NB4 (cell line): ENCODE measurements around the gene VSTM2A.

DNA sequence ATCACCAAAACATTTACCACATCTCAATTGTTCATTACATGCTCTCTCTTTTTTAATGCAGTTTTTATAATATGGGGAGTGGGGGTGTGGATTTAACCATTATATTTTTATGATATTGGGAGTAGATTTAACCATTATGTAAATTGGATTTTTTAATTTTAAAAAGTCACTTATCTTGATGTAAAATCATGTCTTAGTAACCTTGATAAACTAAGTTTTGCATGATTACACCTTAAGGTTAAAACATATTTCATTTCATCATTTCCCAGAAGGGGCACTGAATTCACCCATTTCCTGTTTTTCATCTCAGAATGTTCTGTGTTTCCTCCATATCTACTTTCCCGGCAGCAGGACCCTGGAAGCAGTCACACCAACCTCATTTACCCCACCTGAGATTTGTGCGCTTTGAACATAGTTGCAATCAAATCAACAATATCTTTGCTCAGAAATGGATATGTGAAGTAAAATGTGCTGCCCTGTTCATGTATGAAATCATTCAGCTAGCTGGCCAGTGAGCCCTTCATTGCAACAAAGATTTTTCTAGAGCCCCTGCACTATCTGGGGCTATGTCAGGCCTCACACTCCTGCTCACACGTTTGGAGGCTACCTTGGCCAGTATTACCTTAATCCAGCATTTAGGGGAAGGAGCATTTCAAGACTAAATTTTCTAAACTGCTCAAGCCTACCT is 46.7 kb downstream of the IKZF1 start:
- RRBS: no CpG with 5 or more reads among the region's 3 CpGs

DNA sequence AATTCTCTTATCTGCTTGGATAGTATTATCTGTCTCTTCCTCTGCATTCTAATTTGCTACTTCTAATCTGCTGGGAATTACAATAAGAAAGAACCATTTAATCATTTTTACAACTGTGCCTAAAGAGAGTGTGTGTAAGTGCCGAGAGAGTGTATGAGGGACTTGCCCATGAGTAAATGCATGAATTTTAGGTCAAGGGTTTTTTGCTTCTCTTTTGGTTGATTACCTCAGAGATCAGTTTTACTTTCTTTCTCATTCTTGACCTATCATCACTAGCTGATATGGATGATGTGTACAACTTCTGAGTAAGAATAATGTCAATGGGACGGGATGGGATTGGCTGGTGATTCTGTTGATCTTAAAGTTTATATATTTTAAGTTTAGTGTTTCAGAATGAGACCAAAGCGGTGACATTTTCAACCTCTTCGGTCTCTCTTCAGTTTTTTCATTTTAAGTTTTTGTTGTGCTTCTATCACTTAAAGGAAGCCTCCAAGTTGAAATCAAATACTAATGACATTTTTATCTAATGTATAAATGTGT is 47.8 kb downstream of the IKZF1 start:
- RRBS: no CpG with 5 or more reads among the region's 4 CpGs

DNA sequence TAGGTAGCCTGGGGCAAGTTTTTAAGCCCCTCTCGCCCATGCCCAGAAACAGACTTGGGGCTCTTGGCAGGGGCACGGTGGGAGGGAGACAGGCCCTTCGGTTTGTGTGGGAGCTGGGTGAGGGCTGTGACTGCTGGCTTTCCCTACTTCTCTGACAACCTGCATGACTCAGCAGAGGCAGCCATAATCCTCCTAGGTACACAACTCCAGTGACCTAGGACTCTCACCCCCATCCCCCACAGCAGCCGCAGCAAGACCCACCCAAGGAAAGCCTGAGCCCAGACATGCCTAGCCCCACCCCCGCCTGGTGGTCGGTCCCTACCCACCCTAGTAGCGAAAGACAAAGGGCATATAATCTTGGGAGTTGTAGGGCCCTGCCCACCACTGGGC is 51.6 kb downstream of the DDC start:
- RRBS: no CpG with 5 or more reads among the region's 7 CpGs

DNA sequence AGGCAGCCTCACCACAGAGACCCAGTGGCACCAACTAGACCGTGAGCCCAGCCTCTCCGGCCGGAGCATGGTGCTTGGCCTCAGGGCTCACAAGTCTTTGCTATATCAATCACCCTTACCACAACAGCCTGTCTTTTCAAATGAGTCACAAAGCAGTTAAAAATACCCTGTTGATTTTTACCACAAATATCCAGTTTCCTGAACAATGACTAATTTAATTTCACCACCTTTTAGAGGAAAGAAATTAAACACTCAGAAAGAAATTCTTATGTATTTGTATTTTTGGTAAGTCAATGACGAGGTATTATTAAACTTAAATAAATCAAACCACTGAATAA is 99.5 kb upstream of the DDC start:
- RRBS: no CpG with 5 or more reads among the region's 4 CpGs

DNA sequence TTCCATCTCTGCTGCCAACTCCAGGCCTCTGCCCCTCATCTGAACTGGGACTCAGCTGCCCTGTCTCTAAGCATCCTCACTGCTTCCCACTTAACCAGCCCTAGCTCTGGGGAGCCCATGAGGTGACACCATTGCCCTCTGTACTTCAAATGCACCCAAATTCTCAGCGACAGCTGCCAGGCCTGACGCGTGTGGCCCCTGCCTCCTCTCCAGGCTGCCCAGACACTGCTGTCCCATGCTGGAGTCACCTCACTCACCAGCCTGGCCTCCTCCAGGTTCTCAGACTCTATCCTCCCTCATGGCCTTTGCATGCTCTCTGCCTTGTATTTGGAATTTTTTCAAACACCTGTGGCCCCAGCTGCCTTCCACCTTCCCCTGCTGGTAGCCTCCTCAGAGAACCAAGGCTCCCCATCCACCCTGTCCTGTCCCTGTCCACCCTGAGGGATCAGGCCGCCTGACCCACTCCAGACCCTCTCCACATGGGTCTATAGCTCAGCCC is 18.9 kb downstream of the GRB10 start:
- RRBS: no CpG with 5 or more reads among the region's 4 CpGs

DNA sequence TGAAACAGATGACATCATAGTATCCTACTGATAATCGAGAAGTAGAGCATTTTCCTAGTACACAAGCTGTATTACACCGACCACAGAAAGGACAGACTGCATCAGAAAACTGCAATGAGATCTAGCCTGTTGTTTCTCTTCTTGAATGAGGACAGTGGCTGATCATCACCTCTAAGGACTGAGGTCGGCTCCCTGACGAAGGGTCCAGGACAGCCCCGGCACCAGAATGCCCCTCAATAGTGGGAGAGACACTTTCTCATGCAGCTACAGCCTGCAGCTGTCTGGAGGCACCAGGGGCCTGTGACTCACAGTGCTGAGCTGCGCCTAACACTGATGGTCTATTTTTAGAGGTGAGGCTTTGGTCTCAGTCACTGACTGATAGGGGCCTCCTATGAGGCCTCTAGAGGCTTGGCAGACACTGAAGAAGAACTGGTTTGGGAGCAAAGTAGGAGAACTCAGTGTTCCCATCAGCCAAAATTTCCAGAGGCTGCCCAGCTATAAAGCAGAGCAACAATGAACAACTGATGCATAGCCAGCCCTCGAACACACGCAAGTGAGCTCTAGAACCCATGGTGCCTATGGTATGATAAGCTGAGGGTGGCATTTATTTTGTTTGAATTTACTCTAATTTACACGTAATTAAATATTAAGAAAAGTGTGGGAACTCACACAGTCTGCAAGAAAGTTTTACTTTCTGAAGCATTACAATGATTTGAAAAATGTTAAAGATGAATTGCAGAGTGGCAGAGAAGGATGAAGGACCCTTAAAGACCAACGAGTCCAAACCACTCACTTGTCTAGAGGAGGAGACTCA is 130.0 kb downstream of the COBL start:
- RRBS: no CpG with 5 or more reads among the region's 10 CpGs

DNA sequence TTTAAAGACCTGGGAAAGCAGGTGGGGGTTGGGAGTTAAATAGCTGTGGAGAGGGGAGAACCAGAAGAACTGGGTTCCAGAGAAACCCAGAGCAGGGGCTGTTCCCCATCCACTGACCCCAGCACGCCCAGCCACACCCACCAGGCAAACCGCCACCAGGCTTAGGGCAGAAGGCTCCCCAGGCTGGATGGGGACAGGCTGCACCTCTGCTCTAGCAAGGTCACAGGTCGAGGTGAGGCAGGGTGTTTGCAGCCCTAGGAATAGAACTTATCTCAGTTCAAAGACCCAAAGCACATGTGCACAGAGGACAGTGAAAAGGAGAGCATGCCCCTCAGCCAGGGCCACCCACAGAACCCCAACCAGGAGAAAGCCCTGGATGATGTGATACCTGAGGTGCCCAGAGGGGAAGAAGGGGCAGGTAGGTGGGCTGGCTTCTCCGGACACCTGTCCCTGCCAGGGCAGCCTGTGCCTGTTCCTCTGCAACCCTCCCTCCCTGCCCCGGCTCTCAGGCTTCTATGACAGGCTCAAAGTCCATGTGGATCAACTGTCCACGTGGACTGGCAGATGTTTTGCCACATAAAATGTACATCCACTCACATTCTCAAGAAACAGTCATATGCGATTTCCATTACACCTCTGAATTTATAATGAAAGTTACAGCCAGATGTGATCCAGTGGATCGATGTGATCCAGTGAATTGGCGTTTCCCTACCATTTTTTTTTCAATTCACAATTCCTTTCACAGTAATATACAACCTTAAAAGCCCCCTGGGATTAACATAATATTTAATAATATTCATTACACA is 51.2 kb downstream of the COBL start:
- RRBS: 63% methylated on average over 2 of the region's 9 CpGs

DNA sequence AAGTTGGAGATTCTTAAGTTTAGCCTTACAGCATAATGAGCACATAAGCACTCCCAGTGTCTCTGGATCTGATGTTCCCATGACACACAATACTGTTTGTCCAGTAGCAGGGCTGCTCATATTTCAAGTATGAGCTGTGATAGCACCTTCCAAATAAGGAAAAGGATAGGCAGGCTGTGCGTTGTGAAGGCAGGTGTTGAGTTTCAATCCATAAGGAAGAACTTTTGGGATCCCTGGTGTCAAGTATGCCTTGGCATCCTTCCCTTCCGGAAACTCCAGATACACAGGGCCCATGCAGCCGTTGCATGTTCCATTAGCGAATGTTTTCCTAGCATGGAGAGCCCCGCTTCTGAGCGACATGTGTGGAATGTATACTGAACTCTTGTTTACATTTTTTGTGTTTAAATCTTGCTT is 33.6 kb upstream of the COBL start:
- RRBS: no CpG with 5 or more reads among the region's 6 CpGs

DNA sequence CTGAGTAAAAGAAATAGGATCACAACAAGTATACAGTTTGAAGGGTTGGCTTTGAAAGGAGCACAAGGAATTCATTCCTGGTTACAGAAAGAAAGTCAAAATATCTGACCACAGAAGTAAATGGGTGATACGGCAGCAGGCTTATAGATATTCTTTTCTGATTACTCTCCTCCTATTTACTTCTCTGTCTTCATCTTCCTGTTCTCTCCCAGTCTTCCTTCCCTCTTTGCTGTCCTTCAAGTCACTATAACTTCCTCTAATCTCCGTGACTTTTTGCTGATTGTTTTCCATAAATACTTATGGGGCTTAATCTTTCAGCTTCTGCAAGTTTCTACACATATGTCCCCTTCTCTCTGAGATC is 99.7 kb upstream of the POM121L12 start:
- RRBS: no CpG with 5 or more reads among the region's 2 CpGs

GRCh38 chr7:54541788-54542944 is at the start of gene VSTM2A:
Gene VSTM2A, plus strand, starts transcription at chr7:54542375.
- RRBS: 91% methylated on average over 18 of the region's 70 CpGs

GRCh38 chr7:54811374-54811631 is 52.3 kb upstream of the SEC61G start:
- RRBS: no CpG with 5 or more reads among the region's 2 CpGs

- RRBS: no CpG with 5 or more reads among the region's 9 CpGs
Observed at GRCh38 chr7:55024319-55025624, 6.0 kb downstream of the EGFR start.

GRCh38 chr7:55044149-55045132 is 25.6 kb downstream of the EGFR start:
- RRBS: no CpG with 5 or more reads among the region's 14 CpGs

GRCh38 chr7:55046175-55047284 is 27.7 kb downstream of the EGFR start:
- RRBS: 95% methylated on average over 2 of the region's 10 CpGs

DNA sequence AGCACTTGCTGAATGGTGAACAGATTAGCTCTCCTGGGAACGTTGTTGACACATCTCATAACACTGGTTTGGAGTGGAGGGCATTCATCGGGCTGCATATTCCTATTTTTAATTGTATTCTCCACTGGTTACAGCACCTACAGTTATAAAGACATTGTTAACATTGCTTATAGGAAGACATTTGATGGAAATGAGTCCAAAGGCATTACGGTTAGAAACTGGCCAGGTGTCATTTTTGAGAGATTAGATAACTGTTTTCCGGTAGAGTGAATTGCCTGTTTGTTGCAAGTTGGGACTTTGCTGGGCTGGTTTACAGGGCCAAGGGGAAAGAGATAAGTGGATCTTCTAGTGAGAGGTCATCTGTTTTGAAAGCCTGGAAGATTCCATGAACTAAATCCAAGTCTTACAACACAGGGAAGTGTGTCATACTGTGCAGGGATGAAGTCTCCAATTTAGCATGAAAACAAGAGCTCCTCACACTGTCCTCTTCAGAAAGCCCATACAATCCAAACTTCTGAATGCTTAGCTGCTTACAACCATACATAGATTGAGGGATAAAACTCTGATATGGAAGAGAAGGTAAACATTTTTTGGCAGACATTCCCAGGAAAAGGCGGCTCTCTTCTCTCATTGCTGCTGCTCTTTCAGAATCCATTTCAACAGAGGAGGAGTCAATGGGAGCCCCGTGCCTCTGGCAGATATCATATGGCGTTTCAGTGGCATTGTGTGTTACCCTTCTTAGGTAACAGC is 102.0 kb downstream of the EGFR start:
- RRBS: no CpG with 5 or more reads among the region's 7 CpGs

DNA sequence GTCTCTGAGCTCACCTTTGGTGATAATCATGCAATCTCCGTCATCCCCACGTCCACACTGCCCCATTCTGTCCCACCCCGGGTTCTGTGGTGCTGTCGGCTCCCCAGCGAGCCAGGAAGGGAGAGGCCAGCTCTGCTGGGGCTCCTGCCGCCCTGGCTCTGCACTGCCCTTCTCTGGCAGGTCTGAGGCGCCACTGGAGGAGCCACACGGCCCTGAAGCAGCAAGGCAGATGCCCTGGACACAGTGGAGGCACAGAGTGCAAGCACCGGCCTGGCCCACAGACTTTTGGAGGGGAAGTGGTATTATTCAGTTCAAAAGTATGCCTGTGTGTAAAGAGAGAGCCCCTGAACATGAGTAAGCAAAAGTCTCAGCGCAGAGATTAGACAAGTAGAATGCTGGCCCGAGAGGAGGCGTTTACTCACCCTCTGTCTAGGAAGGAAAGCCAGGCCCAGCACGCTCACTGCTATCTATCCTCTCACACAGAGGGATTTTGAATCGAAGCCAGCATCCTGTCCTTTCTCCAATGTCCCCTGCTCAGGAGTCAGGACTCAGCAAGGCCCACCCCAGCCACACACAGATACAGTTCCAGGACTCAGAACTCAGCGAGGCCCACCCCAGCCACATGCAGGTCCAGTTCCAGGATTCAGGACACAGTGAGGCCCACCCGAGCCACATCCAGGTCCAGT is 114.9 kb downstream of the EGFR start:
- RRBS: no CpG with 5 or more reads among the region's 16 CpGs

DNA sequence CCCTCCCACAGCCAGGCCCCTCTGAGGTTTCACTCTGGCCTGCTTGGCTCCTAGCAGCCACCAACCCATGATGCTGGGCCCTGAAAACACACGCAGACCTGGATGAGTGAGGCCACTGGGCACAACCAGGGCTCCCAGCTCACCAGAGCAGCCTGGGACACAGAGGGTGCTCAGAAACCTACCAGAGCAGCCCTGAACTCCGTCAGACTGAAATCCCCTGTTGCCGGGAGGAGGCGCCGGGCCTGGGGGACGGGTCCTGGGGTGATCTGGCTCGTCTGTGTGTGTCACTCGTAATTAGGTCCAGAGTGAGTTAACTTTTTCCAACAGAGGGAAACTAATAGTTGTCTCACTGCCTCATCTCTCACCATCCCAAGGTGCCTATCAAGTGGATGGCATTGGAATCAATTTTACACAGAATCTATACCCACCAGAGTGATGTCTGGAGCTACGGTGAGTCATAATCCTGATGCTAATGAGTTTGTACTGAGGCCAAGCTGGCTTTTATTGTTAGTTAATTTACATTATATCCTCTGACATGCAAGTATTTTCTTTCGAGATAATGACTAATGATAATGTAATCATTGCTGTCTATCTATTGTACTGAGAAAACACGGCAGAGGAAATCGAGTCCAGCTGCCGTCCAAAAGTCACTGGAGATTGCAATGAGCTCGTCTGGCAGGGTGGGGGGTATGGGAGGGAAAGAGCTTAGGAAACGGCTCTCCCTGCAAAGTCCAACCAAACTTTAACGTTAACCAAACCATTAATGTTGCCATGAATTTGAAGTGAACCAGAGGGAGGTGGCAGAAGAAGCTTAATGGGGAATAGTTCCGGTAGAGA is 172.5 kb upstream of the LANCL2 start:
- RRBS: no CpG with 5 or more reads among the region's 17 CpGs

GRCh38 chr7:55210066-55211275 is 154.7 kb upstream of the LANCL2 start:
- RRBS: no CpG with 5 or more reads among the region's 6 CpGs

- RRBS: no CpG with 5 or more reads among the region's 14 CpGs
Observed at GRCh38 chr7:55515440-55516441, 56.6 kb downstream of the VOPP1 start.